Endothelial cell (in vitro differentiated cells): ENCODE measurements around the genes MB21D2 and PLAAT1.

DNA sequence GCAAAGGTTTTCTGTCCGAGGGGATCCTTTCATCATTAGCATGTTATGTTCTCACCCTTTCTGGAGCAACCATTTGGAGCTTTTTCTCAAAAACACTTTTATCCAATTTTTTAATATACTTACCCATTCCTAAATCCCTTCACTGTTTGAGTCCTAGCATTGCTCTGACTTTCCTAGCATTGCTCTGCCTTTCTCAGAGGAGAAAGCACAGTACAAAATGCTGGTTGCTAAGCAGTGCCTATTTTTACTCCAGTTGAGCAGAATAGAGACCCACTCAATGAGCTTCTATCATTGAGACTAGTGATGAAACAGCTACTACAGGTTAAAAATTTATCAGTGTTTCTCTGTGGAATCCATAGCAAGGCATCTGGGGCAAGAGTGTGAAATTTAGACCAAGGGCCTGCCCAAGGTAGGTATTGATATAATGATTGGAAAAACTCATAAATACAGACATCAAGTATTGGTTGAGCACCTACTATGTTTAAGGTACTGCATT, 21.7 kb upstream of the IL1RAP start:
- PRO-cap: no peak

DNA sequence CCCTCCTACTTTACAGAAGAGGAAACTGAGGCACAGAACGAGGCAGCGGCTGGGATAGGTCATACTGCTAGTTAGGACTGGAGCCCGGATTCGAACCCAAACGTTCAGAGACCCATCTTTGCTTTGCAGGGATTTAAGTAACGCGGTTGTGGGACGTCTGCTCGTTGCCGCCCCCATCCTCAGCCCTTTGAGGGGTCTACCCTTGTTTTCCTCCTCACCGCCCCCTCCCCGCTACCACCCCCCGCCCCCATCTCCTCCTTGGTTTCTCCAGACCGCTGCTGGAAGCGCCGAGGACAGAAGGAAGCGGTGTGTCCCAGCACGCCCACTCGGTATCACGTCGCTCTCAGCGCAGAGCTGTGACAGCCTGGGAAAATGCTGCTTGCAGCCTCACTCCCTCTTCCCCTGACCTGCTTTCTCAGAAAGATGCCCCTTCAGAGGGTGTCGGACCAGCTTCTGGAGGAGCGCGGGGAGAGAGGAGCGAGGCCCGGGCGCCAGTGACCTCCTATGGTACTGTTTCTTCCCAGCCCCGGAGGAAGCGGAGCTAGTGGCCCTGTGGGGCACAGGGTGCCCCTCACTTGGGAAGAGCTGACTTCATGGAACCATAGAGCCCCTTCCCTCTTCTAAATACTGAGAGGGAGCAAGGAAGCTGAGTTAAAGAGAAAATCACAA, 556 bp downstream of the IL1RAP start:
- PRO-cap: unidirectional peak, plus-strand start at position 270 of the sequence

DNA sequence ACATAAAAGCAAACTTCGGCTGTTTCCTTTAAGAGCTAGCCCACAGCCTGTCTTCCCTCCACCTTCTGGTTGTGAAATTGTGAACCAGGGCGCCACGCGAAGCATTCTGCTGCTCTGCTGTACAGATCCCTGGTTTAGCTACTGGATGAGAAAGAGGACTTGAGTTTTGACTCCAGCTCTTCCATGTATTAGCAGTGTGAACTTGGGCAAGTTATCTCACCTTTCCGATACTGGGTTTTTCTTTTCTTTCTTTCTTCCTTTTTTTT, 1.0 kb downstream of the IL1RAP start:
- PRO-cap: no peak

- PRO-cap: no peak
Measured at GRCh38 chr3:190614718-190615568, 101.1 kb downstream of the IL1RAP start.

DNA sequence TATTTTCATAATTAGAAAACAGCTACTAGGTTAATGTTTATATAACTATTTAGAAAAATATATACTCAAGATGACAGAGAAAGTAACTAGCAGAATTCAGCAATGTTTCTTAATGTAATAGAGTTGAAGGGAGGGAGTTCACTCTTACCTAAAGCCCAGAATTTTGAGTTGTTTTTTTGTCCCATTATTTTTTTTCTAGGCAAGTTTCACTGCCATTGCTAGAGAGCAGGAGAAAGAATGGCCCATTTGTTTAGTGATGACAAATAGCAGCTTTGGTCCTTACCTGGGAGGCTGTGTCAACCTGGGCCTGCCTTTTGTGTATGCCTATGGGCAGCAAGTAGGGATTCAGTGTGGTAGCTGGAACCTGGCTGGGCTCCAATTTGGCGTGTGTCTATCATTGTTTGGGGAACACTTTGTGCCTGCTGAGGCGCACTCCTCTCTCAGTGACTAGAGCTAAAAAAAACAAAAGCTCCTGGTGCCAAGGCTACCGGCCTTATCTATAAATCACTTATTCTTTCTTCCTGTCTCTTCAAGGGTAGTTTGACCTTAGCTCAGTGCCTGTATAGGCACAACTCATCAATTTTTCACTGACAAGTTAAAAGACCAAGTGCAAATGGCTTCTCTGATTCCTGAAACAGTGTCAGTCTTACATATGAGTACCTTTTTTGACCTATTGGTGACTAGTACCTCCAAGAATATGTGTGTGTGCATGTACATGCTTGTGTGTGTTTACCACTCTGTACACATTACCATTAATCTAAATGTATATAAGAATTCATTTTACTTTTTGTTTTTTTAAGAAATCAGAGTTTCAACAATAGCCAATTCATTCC, 54.8 kb downstream of the GMNC start:
- PRO-cap: no peak

DNA sequence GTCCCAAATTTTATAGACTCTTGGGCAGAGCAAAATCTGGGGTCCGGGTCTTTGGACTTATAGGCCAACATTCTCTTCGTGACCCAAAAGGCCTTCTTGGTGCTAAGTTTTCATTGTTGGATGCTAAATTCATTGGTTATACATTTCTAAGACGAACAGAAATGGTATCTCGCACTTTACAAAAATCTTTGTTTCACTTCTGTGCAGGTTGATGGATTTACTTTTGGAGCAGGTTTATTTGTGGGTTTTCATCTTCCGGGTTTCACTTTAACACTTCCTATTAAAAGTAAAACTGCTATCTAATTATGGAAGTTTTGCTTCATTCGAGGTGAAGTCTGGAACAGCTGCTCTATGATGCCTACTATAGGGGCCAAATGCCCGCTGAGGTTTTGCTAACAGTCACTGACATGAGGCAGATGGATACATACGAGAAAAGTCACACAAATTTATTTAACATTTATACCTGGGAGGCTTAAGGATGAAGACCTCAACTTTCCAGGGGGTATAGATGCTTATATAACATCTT, 54.0 kb downstream of the OSTN start:
- PRO-cap: no peak

GRCh38 chr3:192409219-192409466, 318.2 kb downstream of the FGF12 start:
- PRO-cap: no peak

DNA sequence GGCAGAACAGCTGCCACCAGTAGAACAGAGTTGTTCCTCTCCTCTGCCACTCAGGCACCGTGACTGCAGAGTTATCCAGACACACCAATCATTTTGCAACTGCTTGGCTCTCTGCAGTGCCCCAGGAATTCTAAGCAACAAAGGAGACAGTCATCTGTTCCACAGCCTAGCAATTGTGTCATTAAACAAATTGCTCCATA, 281.6 kb downstream of the FGF12 start:
- PRO-cap: no peak

DNA sequence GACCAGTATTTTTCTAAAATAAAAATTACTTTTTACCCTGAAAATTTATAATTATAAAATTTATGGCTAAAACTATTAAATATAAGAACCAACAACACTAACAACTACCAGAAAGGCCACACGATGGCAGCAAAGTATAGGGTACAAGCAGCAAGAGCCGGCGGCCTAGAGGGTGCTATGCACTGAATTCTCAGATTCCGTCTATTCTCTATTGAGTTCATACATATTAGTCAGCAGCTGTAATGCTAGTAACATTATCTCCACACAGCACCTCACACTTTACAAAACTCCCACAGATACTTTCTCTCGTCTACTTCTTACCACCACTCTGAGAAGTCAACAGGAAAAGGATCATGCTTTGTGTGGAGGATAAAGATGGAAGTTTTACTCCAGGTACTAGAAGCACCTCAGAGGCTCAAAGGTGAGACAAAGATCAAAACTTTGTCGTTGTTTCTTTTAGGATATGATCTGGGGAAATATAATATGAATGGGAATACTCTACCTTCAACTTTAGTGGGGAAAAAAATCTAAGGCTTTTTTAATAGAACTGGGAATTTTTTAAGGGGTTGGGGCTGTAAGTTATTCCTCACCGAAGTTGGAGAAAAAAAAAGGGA, 160.5 kb downstream of the FGF12 start:
- PRO-cap: no peak

GRCh38 chr3:192570651-192571135, 156.6 kb downstream of the FGF12 start:
- PRO-cap: no peak

DNA sequence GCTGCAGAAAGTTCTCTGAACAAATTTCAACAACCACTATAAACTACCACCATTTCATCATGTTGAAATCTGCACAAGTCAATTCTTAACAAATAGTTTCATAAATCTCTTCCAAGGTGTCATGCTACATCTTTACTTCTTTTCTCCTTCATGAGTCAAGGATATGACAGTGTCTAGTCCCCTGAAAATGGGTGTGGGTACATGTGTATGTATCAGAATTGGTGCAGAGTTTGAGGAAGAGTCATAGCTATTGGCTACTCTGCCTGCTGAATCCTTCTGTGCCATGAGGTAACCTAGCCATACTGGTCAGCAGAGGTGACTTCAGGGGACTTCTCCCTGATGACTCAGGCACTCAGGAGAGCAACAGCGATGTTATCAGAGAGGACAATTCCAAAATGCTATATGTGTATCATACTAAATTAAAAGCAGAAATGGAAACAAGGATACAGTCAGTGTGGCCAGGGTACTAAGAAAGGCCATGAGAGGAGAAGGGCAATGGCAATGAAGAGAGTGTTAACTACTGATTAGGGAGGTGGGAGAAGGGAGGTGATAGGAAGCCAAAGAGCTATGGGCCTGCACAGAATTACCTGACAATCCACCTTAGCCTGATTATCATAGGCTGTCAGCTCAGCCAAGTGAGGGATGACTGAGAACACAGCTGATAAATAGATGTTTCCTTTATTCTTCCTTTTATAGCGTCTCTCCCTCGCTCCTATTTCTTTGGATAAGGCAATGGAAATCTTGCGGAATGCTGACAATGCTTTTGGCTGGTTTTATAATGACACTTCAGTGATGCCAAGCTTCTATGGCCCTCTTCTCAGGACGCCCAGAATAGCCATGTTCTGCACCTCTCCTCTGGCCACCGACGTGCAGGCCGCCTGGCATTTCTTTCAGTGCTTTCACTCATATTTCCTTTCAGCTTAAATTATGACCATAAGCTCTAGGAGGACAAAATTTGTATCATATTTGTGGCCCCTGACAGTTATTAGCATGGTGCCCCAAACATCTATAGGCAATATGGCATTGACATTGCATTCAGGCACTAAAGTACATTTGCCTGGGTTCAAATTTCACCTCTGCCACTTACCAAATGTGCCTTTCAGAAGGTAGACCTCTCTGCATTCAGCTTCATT, 90.6 kb downstream of the FGF12 start:
- PRO-cap: no peak

- PRO-cap: no peak
Measured at GRCh38 chr3:192850243-192851192, 67.1 kb downstream of the MB21D2 start.

DNA sequence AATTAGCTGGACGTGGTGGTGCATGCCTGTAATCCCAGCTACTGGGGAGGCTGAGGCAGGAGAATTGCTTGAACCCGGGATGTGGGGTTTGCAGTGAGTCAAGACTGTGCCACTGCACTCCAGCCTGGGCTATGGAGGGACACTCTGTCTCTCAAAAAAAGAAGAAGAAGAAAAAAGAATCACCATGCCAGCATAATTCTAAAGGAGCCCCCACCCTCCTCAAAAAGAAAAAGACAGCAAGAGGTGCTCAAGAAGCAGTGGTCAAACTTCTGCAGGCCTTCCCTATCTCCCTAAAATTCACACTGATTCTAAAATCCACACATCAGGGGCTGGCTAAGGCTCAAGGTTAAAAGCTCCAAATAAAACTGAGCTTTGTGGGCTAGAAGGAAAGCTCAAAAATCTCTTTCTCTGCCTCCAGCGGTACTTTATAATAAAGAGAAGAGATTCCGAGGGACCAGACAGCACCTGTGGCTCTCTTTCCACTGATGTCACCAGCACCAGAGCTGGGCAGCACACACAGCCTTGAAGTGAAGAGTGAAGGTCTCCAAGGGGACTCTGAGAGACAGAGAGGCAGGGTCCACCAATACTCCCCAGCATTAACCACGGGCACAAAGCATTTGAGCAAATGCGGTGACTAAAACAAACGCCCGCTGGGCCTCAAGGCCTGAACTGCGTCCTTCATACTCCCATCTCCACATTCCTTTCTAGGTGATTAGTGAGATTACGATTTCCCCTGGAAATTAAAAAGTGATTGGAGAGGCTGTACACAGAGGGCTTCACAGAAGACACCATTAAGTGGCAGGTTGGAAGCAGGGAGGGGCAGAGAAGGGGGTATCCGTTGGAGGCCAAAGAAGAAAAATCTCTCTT, 38.6 kb downstream of the MB21D2 start:
- PRO-cap: no peak

GRCh38 chr3:192917745-192918527, at the start of gene MB21D2:
Gene MB21D2 (minus strand): TSS chr3:192917856.
- PRO-cap: bidirectional peak, plus-strand start at chr3:192918016, minus-strand start at chr3:192917856; unidirectional peak, minus-strand start at chr3:192918186

DNA sequence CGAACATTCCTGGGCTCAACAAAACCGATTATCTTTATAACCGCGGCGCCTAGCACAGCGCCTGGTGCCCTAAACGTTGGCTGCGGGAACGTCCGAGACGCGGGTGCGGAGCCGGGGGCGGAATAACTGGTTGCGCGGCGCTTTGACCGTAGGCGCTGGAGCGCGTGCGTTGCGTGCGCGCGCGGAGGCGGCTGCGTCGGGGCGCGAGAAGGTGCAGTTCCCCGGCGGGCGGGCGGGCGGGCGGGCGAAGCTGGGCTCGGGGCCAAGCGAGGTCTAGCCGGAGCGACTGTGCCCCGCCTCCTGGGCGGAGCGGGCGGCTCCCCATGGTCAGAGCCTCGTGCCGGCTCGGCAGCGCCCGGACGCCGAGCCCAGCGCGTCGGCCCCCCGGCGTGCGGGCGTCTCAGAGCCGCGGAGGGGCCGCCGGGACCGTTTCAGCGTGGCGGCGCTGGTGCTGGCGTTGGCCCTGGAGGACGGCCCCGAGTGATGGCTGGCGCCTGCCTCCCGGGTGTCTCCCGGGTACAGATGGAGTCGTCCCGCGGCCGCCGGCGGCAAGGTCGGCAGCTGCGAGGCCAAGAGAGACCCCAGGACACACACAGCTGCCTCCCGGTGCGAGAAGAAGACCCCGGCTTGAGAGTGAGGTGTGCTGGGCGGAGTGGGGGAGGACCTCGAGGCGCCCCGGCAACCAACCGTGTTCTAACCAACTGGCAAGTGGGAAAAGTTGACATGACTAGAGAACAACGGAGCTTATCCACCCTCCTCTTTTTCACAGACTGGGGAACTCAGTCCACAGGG, at the start of gene PLAAT1:
Gene PLAAT1 (plus strand): TSS at position 327 of the 792 bp plus-strand sequence.
- PRO-cap: bidirectional peak, plus-strand start at position 403 of the sequence, minus-strand start at position 124 of the sequence

GRCh38 chr3:193400407-193400954, 21.9 kb upstream of the ATP13A5 start:
- PRO-cap: no peak

DNA sequence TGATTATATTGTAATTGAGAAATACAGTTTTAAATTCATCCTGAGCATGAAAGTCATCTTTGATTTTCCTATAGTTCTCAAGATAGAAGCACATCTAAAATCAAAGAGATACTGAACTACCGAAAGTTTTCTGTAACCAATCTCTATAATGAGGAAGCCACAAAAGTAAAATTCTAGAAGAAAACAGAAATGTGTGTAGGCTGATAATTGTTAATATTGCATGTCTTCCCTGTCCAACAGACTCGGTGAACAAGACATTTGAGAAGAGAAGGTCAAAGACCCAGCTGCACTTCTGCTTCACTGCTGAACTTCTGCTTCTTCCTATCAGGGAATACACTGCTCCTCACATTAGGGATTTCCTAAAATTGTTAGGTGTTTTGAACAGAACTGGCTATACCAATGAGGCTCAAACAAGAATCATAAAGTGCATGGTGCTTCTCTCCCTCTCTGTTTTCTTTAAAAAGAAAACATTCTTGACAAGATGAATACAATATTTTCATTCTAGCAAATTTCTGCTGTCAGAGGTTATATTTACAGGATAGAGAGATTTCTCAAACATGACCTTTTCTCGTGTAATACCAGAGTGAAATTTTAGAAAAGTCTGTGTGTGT, 558 bp downstream of the ATP13A4 start:
- PRO-cap: no peak

GRCh38 chr3:193555614-193556216, 1.0 kb upstream of the ATP13A4 start:
- PRO-cap: no peak

DNA sequence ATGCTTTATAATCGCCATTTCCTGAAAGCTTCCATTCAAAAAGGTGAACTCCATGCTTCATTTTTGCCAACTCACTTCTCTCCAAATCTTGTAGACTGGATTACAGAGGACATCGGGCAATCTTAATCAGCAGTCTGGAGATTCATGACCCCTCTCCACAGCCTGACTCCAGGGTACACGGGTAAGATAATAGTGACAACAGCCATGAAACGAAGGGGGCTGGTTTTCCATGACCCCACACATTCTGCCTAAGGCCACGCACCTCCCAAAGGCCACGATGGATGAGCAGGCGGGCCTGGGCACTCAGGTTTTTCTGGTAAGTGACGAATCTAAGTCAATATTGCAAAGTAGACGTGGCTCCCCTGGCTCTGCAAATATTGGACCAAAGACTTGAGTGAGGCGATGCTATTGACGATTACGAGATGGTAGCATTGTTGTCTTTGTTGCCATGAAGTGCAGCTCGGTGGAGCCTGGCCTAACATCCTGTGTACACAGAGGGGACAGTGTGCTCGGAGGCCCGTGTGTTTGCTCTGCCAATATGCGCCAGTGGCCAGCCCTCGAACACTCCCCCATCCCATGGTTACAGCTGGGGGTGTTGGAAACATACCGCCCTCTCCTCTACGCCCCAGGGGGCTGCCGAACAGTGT, 119.0 kb downstream of the OPA1 start:
- PRO-cap: no peak

DNA sequence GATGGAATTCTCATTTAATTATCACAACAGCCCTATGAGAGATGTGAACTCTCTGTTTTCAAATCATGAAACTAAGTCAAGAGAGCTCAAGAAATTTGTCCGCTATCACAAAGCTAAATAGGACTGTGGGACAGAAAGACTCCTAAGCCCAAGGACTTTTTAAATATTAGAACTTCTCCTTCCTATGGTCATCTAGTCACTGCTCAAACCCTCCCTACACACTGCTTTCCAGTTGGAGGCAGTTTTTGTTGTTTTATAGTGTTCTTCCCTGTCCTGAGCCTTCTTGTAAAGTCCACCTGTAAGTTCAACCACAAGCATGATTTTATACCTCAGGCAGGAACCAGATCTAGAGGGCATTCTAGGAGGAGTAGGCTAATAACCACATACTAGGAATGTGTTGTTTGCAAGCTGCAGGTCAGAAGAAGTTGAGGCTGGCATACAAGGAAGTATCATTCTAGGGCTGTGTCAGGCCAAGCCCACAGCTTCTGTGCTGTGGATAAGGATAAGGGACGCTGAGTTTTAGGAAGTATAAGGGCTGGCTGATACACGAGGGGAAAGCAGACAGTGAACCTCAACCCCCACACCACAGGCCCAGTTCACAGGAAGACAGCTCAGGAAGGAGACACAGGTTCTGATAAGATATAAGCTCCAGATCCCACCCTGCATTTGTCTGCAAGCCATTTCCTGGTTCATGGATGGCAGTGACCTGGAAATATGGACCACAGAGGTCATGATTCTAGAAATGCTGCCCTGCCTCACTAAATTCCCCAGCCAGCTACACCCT, 260.4 kb downstream of the OPA1 start:
- PRO-cap: no peak